ENCODE data around the genes PHC3 and SLC7A14.

DNA sequence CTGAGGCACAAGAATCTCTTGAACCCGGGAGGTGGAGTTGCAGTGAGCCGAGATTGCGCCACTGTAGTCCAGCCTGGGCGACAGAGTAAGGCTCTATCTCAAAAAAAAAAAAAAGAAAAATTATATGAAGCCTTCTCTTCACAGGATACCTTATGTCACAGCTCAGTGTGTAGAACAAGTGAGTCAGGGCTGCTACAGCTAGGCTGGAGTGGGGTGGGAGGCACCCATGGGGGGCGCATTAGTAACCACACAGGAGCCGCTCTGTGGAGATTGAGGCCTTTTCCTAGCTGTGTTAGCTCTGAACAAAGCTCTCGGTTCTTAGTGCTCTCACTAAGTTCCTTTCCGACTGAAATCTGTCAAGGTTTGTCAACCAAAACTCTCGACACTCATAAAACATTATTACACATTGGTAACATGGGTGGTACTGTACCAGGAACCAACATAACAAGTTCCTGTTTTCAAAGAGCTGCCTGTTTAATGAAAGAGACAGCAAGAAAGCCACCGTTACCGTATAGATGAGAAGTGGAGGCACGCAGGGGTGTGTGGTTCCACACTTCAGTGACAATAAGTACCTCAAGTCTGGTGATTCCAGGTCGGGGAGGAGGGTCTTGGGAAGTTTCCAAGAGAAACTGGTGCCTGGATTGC lies 4.5 kb downstream of the LRRC31 start:
- PRO-cap, result no peak

DNA sequence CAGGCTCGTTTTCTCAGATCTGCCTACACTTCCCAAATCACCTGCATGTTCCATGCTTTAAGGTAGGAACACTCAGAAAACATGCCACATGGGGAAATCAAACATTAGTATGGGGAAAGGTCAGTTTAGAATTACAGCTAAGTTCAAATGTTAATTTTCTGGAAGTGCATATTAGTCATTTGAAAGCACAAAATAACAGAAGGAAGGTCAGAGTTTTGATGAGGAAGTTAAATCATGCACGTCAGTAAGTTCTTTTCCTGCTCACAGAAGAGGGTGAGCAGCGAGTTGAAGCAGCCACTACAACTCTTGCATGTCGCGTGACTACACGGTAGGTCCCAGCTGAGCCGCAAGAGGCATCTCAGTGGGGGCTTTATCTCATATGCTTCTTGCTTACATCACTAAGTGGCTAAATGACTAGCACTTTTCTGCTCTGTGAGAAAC lies 21.4 kb upstream of the SEC62 start:
- PRO-cap, result no peak

DNA sequence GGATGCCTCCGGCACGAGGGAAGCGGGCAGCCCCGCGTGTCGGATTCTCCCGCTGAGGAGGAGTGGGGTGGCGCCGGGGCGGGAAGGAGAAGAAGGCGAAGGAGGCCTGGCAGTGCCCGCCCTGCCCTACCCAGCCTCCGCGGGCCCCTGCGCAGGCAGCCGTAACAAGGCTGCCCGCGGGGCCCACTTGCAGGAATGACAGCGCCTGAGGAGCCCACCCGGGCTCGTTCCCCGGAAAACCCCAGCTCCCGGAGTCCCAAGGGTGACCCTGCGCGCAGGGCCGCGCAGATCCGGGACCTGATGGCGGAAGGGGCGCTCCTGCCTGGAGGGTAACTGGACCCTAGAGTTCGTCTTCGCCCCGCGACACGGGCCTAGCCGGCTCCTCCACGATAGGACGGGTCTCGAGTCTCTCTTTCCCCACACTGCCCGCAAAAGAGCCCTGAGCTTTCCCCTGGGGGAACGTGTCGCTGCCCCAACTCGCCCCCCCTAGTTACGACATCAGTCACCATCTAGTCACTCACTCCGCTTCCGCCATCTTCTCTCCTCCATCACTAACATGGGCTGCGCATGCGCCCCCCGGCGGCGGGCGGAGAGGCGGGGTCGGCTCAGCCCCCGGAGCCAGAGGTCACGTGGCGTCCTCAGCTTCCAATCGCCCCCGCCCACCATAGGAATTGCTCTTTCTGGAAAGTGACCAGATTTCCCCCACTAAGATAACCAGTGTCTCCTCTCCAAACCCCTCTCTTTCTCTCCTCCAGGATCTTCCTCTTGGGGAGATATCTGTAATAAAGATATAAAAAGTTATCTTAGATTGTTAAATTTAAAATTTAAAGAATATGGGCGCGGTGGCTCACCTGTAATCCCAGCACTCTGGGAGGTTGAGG lies at the start of gene PHC3:
Gene PHC3 (minus strand): TSS at position 553 of the 881 bp plus-strand sequence.
- PRO-cap, result unidirectional peak, minus-strand start at position 553 of the sequence

DNA sequence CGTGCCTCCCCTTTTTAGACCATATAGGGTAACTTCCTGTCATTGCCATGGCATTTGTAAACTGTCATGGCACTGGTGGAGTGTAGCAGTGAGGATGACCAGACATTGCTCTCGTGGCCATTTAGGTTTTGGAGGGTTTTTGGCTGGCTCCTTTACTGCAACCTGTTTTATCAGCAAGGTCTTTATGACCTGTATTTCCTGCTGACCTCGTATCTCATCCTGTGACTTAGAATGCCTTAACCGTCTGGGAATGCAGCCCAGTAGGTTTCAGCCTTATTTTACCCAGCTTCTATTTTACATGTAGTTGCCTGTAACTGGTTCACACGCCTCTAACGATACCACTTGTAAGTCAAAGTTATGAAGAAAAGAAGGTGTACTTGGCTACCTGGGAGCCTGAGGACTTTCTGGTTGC lies 13.6 kb upstream of the SKIL start:
- PRO-cap, result no peak

GRCh38 chr3:170390987-170391360 lies 27.7 kb upstream of the CLDN11 start:
- PRO-cap, result no peak

DNA sequence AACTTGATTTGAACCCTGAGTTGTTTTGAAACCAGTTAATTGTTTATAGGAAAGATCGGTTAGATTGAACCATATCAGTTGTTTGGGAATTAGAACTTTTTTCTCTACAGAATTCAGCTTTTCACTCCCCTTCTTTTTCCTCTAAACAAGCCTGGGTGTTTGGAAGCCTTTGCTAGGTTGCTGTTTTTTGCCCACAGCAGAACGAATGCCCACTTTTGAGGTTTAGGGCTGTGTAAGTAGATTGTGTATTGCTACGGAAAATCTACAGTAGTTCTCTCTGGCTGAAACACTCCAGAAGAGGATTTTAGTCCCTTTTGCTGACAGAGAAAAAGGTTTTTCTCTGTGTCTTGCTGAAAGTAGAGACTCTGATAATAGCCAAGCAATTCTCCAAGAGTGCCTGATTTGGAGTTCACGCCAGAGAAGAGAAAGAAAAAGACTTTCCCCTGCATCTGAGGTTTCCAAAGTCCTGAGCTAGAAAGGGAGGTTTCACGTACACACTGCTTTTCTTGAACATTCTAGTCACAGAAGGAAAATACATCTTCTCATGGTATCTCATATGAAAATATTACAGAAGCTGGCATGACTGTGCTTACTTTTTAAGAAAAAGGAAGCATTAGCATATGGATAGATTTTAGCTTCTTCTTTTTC lies 11.3 kb downstream of the CLDN11 start:
- PRO-cap, result no peak

GRCh38 chr3:170585809-170586418 lies at the start of gene SLC7A14:
Gene SLC7A14 (minus strand): TSS chr3:170586075.
- PRO-cap, result no peak

GRCh38 chr3:170740847-170741641 lies 129.0 kb downstream of the RPL22L1 start:
- PRO-cap, result no peak

DNA sequence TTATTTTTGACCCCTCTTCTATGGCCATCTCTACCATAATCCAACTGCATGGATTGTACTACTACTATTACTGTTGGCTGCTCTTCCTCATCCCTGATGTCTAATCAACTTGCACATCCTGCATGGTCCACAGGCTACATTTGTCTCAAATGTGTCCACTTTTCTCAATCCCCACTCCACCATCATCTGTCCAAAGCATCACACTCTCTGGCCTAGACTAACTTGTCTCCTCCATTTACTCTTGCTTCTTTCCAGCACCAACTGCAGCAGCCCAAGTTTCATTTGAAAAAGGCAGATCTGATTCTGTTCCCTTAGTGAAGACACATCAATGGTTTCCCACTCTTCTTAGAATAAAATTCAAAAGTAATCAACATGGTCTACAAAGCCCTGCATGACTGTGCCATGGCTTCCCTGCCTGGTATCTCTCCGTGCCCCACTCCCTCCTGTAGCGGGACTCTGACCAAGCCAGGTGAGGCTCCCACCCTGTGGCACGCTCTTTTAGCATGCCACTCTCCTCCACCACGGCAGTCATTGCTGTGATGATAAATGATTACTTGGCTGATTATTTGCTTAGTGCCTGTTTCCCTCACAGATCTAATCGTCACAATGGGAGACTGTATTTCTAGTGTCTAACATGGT lies 127.0 kb upstream of the SLC2A2 start:
- PRO-cap, result no peak

GRCh38 chr3:171340497-171340699 lies 119.8 kb downstream of the TNIK start:
- PRO-cap, result no peak

DNA sequence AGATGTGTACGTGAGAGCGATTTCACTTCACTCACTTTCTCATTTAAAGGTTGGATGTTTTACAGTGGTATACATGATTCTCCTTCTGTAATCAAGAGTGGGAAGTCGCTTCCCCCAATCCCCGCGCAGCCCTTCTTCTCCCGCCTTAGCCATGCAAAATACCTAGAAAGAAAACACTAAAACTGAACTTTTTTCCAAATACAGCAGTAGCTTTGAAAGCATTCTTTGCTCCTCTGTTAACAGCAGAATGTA lies 1.1 kb upstream of the TNIK start:
- PRO-cap, result no peak

DNA sequence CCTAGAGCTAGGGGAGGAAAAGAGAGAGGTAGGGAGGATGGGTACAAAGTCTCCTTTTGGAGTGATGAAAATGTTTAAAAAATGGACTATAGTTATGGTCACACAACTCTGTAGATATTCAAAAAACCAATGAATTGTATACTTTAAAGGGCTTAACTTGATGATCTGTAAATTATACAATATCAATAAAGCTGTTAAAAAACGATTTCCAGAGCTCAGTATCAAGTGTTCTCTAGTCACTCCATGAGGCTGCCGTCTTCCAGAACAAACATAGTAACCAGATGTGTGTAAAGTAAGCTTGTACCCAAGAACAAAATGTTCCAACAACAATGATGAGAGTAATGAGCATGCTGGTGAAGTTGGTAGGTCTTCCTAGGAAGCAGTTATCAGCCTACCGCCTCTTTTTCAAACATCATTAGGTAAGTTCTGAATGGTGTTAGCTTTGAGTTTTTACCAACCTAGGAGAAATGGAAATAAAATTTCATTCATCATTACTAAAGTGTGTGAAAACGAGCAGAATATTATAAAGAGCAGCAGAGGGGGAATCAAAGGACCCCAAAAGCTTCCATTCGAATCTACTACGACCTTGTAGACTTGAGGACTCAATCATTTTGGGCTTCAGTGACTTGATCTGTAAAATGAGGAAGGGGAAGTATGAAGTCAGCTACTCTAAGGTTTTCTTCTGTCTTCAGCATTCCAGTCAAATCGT lies 45.1 kb downstream of the PLD1 start:
- PRO-cap, result no peak

GRCh38 chr3:171768851-171769783 lies 41.2 kb downstream of the PLD1 start:
- PRO-cap, result no peak

DNA sequence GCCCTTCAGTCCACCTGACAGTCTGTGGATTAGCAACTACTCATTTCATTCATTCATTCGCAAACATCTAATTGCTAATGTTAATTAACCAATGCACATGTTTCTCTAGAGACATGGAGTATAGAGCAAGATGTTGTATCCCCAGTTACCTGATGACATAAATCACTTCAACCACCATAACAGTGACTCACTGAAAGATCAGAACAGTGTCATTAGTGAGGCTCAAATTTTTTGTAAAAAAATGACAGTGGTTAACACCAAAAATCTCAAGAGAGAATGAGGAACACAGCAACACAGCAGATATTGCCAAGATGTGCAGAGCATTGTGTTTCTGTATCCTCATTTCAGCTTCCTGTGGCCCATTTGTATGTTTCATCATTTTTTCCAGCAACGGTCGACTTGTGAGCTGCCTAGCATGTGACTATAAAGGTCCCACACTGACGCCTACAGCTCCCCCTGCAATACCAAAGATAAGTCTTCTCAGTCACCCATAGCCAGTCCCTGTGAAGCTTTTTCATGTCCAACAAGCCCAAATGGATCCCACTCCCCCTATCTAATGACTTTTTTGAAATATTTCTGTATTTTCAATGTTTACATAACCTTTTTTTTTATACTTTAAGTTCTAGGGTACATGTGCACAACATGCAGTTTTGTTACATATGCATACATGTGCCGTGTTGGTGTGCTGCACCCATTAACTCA lies 3.8 kb upstream of the PLD1 start:
- PRO-cap, result no peak

- PRO-cap, result no peak
These were observed 13.2 kb upstream of the TMEM212 start for GRCh38 chr3:171829815-171830541.

DNA sequence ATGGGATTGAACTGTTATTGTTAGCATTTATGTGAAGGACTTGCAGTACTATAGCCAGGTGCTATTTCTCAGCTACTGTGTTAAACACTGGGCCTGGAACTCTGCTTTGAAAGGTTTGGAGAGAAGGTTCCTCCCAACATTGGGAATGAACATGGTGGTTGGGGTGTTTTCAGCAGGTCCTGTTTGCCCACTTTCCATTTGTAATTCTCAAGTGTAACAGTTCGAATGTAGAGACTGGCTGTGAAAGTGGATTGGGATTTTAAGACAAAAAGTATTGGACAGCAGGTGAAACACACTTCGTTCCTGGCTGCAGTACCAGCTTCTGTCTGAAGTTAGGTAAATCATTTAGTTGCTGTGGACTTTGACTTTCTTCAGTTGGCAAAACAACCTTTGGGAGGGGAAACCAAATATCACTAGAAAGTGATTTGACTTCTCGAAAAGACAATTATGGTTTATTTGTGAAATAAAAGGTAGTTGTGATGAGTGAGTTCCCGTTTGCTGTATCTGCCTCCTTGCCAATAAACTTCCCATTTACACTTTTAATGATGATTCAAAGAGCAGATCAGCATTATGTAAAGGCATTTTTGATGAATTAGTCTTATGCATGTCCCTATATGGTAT lies 33.9 kb downstream of the FNDC3B start:
- PRO-cap, result no peak

DNA sequence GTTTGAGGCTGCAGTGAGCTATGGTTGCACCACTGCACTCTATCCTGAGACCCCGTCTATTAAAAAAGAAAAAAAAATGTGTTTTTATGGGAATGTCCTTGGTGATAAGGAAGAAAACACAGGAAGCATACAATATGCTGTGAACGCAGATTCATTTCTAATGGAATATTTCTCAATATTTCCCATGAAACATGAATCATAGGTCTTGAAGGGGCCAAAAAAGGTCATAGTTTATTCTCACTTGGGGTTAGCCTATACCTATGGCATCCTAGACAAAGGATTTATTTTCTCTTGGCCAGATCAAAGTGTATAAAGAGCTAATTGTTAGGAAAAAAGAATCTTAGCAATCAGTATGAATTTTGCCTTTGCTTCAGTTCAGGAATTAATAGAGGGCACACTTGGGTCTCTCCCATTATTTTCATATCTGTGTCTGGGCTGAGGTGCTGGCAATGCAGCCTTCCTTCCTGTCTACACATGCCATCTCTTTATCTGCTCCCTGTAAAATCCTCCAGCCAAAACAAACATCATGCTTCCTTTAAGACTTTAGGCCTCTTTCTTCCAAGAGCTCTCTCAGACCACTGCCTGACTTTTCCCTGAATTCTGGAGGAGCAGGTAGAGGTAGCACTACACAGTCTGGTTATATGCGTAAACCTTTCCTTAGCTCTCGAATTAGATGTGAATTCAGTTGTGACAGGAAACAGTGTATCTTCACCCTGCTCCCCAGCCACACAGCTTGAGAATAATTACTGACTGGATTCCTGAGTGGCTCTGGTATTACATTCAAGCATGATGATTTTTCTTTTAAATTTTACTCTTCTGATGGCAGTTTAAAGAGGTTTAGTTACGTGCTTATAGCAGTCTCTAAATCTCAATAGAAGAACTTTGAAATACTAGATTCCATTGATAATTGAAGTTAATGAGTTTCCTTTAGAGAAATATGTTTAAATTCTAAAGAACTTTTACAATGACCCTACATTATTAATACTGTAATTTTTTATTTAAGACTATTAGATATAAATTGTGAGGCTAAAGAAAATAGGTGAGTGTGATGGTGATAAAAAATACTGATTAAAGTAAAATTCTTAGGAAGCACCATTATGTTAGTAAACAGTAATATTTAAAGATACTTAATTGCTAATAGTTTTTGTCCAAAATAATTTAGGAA lies 98.6 kb downstream of the FNDC3B start:
- PRO-cap, result no peak

GRCh38 chr3:172148342-172148762 lies 109.0 kb downstream of the FNDC3B start:
- PRO-cap, result no peak

- PRO-cap, result no peak
These were observed 115.3 kb downstream of the FNDC3B start for GRCh38 chr3:172154674-172155043.

- PRO-cap, result no peak
These were observed 197.0 kb downstream of the GHSR start for GRCh38 chr3:172251124-172251701.